Airway epithelial cell (primary cell): ENCODE results near the gene ACTBL2.

DNA sequence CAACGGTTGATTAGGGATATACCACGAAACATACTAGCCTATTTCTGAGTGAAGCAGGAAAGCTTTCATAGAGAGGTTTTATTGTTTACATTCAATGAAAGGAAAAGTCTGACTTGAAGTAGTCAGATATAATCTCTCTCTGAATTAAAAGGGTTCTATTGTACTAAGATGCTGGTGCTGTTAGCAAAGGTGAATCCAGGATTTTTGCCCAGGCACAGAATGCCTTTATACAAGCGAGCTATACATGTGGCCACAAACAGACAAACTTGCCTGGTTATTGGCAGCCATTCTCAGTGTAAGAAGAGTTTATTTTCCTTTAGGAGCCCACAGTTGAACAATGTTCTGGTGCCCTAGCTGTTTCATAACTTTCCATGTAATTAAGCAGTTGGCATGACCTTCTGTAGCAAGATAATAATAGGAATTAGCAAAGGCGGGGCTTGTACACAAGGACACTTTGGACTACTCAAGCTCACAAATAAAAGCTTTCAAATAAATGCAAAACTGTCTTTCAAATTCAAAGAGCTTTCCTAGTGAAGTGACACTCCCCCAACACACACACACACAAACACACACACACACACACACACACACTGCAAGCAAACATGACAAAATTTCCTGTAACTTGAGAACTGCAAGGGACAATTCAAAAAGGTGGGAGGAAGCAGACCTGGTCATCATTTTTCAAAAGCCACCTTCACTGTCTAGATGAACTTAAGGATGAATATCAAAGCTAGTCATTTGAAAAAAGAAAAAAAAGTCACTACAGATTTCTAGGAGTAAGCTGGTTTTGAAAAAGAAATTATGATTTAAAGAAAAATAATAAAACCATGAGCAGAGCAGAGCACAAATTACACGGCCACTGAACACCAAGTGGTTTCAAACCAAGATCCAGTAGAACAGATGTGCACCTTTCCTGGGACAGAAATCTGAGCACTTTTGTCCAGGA, 198.6 kb upstream of the MAP3K1 start:
- RAMPAGE, long total RNA, result no peak

- RAMPAGE, long total RNA, result no peak
Measured at GRCh38 chr5:56659973-56660432, 155.3 kb upstream of the MAP3K1 start.

- RAMPAGE, long total RNA, result no peak
Measured at GRCh38 chr5:56686139-56687257, 128.9 kb upstream of the MAP3K1 start.

GRCh38 chr5:56818927-56819725, 3.8 kb downstream of the MAP3K1 start:
- RAMPAGE, long total RNA, result no peak

DNA sequence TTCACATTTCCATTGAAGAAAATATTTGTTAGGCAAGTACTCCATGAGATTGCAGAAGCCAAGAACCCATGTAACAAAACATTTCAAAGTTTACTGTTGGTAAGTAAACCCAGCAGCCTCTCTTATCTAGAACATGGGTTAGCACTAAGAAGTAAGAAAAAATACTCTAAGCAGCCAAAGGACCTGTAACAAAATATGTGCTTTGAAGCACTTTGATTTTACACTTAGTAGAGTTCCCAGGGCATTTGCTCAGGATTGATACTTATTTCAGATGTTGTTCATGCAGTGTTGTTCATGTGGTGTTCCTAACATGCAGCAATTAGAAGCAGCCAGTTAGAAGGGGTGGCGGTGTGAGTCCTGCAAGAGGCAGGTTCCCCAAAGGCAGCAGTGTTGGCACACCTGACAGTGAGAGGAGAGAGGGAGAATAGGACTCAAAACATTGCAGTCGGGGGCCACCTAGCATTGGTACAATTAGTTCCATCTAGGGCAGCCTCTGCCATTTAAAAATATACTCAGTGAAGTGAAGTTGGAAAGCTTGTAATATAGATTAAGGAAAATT, 8.8 kb downstream of the MAP3K1 start:
- RAMPAGE, long total RNA, result no peak

GRCh38 chr5:56909688-56910149, 323 bp downstream of the SETD9 start:
- RAMPAGE, long total RNA, result start-site peak on the plus strand at chr5:56910035-56910104, 36 and 15 reads in 2 replicates

- RAMPAGE, long total RNA, result no peak
Measured at GRCh38 chr5:56917299-56917881, 8.0 kb downstream of the SETD9 start.

DNA sequence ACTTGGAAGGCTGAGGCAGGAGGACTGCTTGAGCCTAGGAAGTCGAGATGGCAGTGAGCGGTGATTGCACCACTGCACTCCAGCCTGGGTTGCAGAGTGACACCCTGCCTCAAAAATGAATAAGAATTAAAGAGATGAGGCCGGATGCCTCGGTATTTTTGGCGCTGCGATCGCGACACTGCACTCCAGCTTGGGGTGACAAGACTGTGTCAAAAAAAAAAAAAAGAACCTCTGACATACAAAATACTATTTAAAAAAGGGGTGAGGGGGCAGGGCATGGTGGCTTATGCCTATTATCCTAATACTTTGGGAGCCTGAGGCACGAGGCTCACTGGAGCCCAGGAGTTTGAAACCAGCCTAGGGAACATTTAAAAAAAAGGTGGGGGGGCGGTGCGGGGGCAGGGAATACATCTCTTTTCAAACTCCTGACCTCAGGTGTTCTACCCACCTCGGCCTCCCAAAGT, 7.4 kb downstream of the GPBP1 start:
- RAMPAGE, long total RNA, result no peak

- RAMPAGE, long total RNA, result no peak
Measured at GRCh38 chr5:57482498-57482957, at the start of gene ACTBL2. TSS of gene ACTBL2 (minus strand) at chr5:57482811.

GRCh38 chr5:57780109-57780717, 297.6 kb upstream of the ACTBL2 start:
- RAMPAGE, long total RNA, result no peak

- RAMPAGE, long total RNA, result no peak
Measured at GRCh38 chr5:58071488-58072211, 388.2 kb downstream of the PLK2 start.

- RAMPAGE, long total RNA, result no peak
Measured at GRCh38 chr5:58458556-58459350, 1.1 kb downstream of the PLK2 start.

DNA sequence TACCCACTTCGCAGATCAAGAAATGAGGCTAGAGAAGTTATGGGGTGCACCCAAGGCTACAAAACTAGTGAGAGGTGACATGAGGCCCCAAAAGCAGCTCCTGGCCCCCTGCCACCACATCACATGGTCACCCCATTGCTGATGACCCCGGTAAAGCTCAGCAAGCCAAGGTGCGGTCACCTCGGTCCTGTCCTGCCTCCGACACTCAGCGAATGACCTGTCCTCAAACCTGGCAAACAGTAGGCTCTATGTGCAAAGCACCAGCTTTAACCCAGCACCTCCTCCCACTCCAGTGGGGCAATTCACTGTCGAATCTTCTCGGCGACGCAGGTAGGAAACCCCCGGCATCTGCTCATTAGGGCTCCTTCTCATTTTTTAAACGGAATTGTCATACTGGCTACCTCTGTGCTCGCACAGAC, 307.4 kb downstream of the RAB3C start:
- RAMPAGE, long total RNA, result no peak

GRCh38 chr5:58890699-58892141, 308.3 kb downstream of the RAB3C start:
- RAMPAGE, long total RNA, result no peak

- RAMPAGE, long total RNA, result no peak
Measured at GRCh38 chr5:59087801-59088379, 505.0 kb downstream of the RAB3C start.

DNA sequence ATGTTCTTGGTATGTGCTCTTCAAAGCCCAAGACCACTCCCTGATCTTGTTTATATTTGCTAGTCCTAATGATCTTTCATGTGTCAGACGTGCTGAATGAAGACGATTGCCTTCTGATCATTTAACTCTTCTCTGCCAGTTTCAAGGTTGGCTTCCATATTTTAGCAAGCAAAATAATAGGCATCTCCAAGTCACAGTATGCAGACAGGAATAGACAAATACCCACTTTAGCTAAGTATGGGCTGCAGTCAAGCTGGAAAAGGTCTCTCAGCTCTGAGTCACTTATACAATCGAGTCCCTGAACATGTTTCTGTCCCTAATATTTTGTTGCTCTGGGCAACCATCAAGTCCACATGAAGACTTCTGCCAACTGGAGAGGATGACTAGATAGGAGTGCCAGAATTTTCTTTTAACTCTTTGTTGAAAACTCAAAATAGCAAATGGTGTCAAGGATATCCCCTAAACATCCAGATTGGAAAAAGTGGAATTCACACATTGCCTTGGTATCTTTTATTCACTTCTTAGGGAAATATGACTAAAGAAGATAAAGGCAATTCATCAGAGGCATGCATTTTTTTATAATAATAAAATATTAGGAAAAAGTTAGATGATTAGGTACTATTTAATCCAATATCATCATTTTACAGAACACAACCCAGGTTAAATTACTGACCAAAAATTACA, 575.3 kb downstream of the RAB3C start:
- RAMPAGE, long total RNA, result no peak

GRCh38 chr5:59189220-59190217, 606.6 kb downstream of the RAB3C start:
- RAMPAGE, long total RNA, result no peak

DNA sequence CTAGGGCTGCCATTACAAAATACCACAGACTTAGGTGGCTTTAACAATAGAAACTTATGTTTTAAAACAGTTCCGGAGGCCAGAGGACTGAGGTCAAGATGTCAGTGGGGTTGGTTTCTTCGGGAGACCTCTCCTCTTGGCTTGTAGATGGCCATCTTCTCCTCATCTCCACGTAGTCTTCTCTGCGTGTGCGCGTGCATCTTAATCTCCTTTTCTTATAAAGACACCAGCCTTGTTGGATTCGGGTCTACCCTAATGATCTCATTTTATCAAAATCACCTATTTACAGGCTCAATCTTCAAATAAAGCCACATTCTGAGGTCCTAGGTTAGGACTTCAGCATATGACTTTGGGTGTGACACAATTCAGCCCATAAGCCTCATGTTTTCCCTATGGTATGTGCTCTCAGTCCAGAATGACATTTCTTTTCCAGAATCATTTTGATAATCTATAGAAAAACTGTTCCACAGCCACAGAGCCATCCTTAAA, 562.3 kb downstream of the PDE4D start:
- RAMPAGE, long total RNA, result no peak

DNA sequence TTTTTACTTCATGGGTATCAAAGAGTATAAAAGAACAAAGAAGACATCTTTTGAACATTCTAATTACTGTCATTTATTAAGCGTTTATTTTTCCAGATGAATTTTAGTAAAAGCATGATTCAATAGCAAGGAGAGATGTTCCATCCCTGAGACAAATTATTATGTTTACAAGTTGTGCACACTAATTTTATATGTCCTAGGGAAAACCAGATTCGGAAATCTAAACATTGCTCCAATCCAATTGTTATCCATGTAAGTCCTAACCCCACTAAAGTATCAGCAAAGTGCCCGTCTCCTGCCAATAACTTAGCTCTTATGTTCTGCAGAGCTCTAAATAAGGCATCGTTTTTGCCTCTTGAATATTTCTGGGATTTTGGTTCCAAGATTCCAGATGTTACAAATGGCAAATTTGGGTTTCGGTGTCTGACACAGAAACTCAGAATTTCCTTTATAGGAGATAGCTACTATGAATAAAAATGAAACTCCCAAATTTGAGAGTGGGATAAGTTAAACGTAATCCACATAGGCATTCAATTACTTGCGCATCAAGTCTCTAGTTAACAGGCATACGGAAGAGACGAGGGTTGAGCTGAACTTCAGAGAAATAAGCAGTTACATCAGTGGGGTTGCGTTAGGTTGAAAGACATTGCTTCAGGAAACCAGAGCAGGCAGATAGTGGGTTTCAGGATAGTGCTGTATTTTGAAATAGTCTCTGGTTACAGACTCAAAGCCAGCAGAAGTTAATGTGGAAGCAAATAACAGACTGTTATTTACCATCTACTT, 533.7 kb downstream of the PDE4D start:
- RAMPAGE, long total RNA, result no peak

DNA sequence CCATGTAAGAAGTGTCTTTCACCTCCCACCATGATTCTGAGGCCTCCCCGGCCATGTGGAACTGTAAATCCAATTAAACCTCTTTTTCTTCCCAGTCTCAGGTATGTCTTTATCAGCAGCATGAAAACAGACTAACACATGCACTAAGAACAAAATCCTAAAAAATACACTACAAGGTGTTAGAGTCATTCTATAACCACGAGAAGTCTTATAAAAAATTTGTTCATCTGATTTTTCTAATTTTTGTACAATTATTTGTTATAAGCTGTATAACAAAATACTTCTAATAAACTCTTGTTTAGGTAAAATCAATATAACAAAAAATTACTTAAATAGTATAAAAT, 251.0 kb downstream of the PDE4D start:
- RAMPAGE, long total RNA, result no peak